BE2C (cell line): ENCODE measurements around a stretch of chr7.

- RRBS = no CpG with 5 or more reads among the region's 14 CpGs
These were observed 178 bp upstream of the SEPTIN7 start for GRCh38 chr7:35800775-35800982.

GRCh38 chr7:35802104-35802507 is 1.2 kb downstream of the SEPTIN7 start:
- RRBS = no CpG with 5 or more reads among the region's 4 CpGs

DNA sequence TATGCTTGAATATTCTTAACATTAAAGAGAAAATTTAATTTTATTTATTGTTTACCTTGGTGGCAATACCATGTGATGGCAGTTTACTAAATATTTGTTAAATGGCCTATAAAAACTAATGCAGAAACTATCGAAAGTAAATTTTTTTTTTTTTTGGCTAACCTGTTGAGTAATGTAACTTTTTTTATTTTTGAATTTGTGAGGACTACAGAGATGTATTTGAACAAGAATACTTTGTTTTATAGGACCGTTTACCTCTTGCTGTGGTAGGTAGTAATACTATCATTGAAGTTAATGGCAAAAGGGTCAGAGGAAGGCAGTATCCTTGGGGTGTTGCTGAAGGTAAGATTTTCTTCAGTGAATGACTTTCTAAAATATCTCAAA is 82.8 kb downstream of the SEPTIN7 start:
- RRBS = no CpG with 5 or more reads among the region's 2 CpGs

DNA sequence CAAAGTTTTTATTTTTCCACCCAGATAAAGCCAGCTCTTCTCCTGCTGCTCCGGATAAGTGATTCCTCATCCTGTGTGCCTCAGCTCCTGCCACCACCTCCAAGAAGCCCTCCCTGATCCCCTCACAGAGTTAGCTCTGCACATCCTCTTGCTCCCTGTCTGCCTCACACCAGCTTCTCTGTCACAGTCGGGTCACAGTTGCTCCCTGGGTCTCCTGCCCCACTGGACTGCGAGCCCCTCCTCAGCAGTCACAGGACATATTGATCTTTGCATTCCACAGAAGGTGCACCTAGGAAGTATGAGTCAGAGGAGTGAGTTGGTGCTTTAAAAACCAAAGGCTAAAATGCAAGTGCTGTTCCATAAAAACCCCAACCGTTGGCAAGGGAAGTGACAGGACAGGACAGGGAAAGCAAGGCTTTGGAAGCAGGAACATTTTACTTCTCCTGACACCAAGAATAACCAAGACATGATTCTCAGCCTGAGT is 36.6 kb upstream of the EEPD1 start:
- RRBS = no CpG with 5 or more reads among the region's 4 CpGs

DNA sequence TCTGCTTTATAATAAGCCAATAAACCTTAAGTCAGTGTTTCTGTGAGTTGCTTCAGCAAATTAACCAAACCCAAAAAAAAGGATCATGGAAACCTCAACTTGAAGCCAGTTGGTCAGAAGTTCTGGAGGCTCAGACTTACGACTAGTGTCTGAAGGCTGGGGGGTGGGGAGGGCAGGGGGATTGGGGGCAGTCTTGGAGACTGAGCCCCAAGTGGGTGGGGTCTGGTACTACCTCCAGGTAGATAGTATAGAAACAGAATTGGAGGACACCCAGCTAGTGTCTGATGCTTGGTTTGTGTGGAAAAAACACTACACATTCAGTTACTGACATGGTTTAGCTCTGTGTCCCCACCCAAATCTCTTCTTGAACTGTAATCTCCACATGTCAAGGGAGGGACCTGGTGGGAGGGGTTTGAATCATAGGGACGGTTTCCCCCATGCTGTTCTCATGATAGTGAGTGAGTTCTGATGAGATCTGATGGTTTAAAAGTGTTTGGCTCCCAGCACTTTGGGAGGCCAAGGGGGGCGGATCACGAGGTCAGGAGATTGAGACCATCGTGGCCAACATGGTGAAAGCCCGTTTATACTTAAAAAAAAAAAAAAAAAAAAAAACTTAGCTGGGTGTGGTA is 19.8 kb downstream of the EEPD1 start:
- RRBS = no CpG with 5 or more reads among the region's 6 CpGs

- RRBS = no CpG with 5 or more reads among the region's 6 CpGs
These were observed 54.8 kb downstream of the EEPD1 start for GRCh38 chr7:36207644-36208443.

DNA sequence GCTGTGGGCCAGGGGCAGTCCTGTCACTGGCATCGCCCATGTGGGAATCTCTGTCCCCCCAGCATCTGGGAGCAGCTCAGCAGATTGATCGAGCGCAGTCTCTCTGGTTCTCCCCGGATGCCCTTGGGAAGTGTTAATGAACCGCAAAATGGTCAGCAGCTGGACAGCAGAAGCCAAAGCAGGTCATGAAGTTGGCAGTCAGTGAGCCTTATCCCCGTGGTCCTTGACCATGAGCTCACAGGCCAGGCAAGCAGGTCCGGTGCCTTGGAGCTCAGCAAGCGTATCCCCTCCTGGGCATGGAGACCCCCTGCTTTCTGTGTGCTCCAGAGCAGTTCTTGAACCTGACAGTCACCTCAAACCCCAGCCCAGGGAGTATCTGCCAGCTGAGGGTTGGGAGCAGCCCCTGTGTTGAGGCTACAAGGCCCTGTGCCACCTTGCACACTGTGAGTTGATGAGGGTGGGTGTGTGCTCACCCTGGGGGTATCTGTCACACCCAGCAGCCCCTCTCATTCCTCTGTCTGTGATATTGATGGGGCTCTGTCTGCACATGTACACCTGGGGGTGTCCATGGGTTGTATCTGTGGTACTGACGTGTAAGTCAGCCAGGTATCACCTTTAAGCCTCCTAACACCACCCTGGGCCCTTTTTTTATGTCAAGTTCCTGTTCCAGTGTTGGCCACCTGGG is 81.5 kb downstream of the MATCAP2 start:
- RRBS = no CpG with 5 or more reads among the region's 9 CpGs

DNA sequence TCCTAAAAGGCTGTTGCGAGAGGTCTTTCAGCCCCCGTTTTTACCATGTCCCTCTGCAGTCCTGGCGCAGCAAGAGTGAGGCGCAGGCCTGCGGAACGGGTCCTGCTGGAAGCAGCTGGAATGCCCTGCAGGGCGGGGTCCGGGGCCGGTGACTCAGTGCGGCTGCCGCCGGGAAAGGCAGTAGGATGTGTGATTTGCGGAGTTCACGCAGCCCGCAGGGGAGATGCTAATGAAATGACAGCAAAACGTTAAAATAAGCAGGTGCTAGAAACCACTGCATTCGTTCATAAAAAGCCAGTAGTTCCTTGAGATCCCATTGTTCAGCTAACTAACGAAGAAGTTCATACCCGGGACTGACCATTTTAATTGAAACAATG is 607 bp downstream of the ANLN start:
- RRBS = no CpG with 5 or more reads among the region's 19 CpGs

DNA sequence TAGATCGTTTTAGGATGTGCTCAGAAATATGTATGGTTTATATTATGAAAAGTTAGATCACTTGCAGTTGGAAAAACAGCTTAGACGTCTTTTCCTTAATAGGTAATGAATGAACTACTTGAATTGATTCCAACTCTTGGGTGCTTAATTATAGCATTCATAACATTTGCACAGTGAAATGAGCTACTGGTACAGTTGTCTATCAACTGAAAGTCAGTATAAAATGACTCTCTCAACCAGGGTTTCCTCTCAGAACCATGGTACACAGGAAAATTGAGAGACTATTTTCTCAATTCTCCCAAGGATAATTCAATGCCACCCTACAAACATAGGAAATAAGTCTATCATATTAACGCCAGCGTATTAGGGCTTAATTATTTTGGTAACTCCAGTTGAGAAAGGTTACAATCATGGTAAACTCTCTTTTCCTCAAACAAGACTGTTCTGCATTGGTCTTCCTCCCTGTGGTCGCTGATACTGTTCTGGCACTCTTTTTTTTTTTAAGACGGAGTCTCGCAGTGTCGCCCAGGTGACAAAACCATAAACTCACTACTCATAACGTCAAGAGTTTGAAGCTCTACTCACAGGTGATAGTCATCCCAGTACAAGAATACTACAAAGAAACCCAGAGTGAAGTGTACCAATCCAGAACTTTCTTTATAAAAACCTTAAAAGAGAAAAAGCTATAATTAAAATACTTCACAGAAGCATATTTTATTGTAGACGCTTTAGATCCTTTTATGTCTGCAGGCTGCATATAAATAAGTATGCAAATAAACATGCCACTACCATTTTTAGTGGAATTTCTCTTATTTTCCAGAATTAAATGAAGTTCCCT is 2.0 kb downstream of the ANLN start:
- RRBS = no CpG with 5 or more reads among the region's 10 CpGs

DNA sequence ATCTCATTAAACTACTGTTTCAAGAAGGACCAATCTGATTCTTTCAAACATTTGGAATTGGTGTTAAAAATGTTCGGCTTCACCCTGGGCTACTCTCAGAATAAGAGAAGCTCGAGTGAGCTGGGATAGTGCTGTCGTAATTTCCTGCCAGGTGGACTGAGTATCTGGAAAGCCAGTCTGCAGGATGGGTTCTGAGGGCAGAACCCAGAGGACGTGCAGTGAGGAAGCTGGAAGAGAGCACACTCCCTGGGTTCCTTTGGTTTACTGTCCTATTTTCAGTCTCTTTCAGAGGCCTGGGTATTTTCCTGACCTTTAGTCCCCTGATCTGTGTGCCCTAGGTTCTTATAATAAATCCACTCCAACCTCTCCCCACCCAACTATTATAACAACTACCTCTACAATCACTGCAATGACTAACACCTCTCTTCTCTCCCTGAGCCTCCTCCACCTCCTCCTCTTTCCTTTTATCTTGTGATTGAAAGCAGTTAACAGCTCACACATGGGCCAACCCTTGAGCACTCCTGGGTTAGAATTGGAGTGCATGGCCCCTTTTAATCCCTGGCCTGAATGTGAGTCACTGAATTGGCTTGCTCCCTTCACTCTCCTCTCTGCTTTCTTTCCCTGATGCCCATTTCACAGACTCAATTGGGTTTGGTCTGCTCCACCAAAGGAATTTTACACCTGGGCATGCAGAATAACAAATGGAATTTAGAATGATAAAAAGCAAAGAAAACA is 62.9 kb downstream of the AOAH start:
- RRBS = no CpG with 5 or more reads among the region's 4 CpGs

GRCh38 chr7:36752288-36752650 is 28.0 kb upstream of the AOAH start:
- RRBS = no CpG with 5 or more reads among the region's 2 CpGs

- RRBS = no CpG with 5 or more reads among the region's 7 CpGs
These were observed 60.7 kb upstream of the AOAH start for GRCh38 chr7:36784789-36785665.

- RRBS = no CpG with 5 or more reads among the region's 9 CpGs
These were observed 223.4 kb upstream of the AOAH start for GRCh38 chr7:36947425-36948335.

- RRBS = no CpG with 5 or more reads among the region's 1 CpG
These were observed 115.6 kb downstream of the ELMO1 start for GRCh38 chr7:37333020-37333527.

DNA sequence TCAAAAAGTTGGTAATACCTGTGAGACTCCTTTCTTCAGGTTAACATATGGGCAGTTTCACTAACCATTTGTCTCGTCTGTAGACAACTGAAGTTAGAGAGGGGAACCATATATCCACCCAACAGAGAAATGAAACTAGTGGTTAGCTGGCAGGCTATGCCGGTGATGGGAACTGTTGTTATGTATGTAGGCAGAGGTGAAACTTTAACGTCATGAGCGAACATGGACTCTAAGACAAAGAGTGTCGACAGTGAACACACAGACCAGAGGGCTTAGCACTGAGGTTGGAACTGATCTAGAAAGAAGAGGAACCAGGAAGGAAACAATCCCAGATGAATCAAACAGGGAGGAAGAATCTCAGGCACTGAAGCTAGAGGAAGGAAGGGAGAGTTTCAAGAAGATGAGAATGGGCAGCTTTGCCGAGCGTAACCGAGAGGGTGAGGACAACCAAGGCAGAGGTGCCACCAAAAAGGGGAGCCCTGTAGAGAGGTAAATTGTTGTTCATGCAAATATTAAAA is 112.3 kb downstream of the ELMO1 start:
- RRBS = no CpG with 5 or more reads among the region's 8 CpGs

GRCh38 chr7:37394009-37394565 is 54.6 kb downstream of the ELMO1 start:
- RRBS = no CpG with 5 or more reads among the region's 2 CpGs

- RRBS = no CpG with 5 or more reads among the region's 1 CpG
These were observed 33.0 kb downstream of the ELMO1 start for GRCh38 chr7:37415657-37416020.

DNA sequence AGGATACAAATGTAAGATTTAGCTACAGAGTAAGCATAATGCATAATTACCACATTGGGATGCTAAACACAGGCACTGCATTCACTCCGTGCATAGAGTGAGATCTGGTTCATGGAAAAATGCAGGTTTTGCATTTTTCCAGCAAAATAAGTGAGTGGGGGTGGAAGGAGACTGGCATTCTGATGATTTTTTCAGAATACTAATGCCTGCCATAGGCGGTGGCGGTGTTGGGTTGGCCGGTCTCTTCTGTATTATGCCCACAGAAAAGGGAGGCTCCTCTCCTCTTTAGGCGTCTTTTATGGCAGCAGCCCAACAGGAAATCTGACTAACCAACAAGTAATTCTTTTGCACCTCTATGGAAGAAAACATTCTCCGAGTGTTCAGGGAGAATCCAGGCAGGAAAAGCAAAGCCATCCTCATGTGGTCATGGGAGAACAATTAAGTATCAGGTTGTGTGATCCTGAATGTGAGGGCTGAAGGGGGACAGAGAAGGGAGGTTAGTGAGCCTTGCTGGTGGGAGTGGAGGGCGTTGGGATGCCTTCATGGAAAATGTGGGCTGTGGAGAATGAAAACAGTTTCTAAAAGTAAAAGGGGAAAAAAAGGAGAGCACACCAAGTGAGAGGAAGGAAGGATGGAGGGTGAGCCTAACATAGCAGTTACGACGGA is 32.0 kb upstream of the ELMO1 start:
- RRBS = no CpG with 5 or more reads among the region's 9 CpGs

DNA sequence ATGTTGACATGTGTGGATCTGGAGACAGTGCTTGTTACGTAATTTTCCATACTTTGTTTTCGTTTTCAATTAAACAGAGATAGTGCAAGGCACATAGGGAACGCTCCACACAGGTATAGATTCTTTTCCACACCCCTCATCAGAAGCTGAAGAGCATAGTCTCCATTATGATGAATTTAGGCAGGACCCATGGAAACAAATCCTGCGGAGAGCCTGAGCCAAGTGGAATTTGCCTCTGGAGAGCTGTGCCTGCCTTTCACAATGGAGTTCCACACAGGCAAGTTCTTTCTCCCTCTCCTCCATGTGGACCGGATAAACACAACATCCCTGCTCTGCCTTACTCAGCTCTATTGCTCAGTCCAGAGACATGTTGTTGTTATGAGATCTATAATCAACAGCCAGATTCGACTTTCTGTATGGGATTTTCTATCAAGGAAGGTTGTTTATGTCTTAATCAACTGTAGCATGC is 59.4 kb upstream of the ELMO1 start:
- RRBS = no CpG with 5 or more reads among the region's 6 CpGs